Metastatic Liver Carcinoma in the Adrenal Gland (tissue), 2 donors: Measurements from ENCODE around the genes SLC15A4 and TMEM132D.

- PRO-cap, 2 experiments: no peak in any of the 2 experiments
Observed at GRCh38 chr12:124563123-124564385, 3.9 kb downstream of the NCOR2 start.

DNA sequence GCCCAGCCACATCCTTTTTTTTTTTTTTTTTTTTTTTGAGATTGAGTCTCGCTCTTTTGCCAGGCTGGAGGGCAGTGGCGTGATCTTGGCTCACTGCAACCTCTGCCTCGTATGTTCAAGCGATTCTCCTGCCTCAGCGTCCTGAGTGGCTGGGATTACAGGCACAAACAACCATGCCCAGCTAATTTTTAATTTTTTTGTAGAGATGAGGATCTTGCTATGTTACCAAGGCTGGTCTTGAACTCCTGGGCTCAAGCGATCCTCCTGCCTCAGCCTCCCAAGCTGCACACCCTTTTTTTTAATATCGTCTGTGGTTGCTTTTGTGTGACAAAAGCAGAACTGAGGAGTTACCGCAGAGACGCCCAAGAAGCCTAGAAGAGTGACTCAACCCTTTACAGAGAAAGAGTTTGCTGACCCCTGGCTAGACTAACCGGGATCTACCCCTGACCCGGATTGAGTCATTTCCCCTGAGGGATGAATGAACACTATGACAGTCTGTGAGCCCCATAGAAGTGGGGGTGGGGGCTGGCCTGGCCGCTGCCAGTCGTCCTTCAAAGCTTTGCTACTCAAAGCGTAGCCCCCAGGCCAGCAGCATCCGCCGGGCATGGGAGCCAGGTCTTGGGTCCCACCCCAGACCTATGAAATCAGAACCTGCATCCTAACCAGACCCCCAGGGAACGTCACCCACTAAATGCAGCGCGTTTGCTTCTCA lies 113.9 kb upstream of the NCOR2 start:
- PRO-cap, 2 experiments: no peak in any of the 2 experiments

- PRO-cap, 2 experiments: no peak in any of the 2 experiments
Observed at GRCh38 chr12:124694597-124695444, 127.4 kb upstream of the NCOR2 start.

DNA sequence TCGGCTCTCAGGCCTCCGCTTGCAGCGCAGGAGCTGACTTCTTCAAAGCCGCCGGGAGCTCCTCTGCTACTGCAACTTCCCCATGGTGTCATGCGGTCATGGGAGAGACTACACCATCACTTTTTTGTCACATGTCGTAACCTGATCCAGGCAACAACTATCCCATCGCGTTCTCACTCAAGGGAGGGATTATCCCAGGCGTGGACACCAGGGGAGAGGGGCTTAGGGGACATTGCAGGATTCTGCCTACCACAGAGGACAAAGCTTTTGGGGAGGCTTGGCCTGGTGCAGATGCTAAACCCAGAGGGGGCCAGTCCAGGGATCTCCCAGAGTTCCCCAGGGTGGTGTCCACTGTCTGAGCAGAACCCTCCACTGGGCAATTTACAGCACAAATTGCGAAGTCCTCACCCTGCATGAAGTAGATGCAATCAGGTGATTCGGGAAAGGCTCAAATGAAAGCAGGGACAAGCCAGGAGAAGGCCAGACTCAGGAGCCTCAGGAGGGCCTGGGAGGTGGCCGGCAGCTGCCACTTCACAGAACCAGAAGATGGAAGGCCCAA lies 129.1 kb downstream of the SCARB1 start:
- PRO-cap, 2 experiments: no peak in any of the 2 experiments

DNA sequence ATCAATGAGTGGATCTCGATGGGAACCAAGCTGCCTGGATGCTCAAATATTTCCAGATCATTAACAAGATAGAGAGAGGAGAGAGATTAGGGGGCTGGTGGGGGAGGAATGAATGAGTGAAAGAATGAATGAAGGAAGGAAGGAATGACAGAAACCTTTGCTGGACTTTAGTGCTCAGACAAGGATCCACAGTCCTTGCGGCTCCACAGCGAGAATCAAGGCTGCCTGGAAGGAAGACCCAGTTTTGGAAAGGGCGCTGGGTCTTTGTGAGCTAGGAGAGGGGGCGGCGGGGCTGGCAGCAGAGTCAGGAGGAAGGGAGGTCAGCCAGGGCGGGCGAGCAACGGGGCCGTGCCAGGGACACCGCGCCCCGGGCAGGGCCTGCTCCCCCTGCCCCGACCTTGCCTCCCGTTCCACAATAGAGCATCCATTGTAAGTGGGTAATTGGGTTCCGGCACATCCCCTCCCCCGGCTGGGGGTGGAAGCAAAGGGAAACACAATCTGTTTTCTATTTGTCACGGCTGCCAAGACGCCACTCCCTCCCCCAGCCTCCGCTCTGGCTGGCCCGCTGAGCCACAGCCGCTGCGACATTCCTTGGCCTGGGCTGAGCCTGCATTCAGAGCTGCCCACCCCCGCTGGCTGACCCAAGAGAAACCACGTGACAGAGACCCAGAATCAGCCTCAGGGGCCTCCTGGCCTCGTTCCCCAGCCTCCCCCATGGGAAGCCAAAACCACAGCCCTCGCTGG lies 117.9 kb downstream of the SCARB1 start:
- PRO-cap, 2 experiments: peak in 2 of 2 experiments; most common plus-strand start position 584 of the sequence (in 1); most common minus-strand start position 609 of the sequence (in 1)

GRCh38 chr12:124904601-124905542 lies 9.6 kb downstream of the UBC start:
- PRO-cap, 2 experiments: peak in 2 of 2 experiments; most common plus-strand start chr12:124904992 (in 1); most common minus-strand start chr12:124904887 (in 1)

GRCh38 chr12:124915180-124915572 lies 726 bp upstream of the UBC start:
- PRO-cap, 2 experiments: peak in 2 of 2 experiments; most common plus-strand start chr12:124915400 (in 2); most common minus-strand start chr12:124915303 (in 2)

GRCh38 chr12:124921629-124922350 lies 7.3 kb upstream of the UBC start:
- PRO-cap, 2 experiments: no peak in any of the 2 experiments

- PRO-cap, 2 experiments: no peak in any of the 2 experiments
Observed at GRCh38 chr12:124928098-124928999, 13.9 kb upstream of the UBC start.

GRCh38 chr12:125387182-125387785 lies 201.1 kb downstream of the TMEM132B start:
- PRO-cap, 2 experiments: peak in 2 of 2 experiments; most common minus-strand start chr12:125387301 (in 1)

GRCh38 chr12:126787240-126787733 lies 1479.7 kb upstream of the TMEM132C start:
- PRO-cap, 2 experiments: no peak in any of the 2 experiments

- PRO-cap, 2 experiments: no peak in any of the 2 experiments
Observed at GRCh38 chr12:126926309-126926770, 1340.6 kb upstream of the TMEM132C start.

- PRO-cap, 2 experiments: peak in 2 of 2 experiments; most common plus-strand start chr12:127060614 (in 1); most common minus-strand start chr12:127060369 (in 2)
Observed at GRCh38 chr12:127059990-127061017, 1206.7 kb upstream of the TMEM132C start.

DNA sequence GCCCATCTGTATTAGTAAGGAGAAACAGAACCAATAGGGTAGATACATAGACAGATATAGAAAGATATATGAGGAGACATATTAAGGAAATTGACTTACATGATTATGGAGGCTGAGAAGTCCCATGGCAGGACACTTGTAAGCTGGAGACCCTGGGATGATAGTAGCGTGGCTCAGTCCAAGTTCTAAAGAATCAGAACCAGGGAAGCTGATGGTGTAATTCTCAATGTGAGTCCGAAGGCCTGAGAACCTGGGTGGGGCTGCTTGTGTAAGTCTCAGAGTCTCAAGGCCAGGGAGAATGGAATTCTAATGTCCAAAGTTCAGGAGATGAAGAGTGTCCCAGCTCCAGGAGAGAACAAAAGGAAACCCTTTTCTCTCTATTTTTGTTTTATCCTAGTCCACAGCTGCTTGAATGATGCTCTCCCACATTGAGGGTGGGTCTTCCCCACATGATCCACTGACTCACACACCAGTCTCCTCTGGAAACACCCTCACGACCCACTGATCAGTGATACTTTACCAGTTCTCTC lies 1061.3 kb upstream of the TMEM132C start:
- PRO-cap, 2 experiments: no peak in any of the 2 experiments

- PRO-cap, 2 experiments: no peak in any of the 2 experiments
Observed at GRCh38 chr12:127898571-127899005, 368.4 kb upstream of the TMEM132C start.

- PRO-cap, 2 experiments: no peak in any of the 2 experiments
Observed at GRCh38 chr12:127944270-127944501, 322.8 kb upstream of the TMEM132C start.

GRCh38 chr12:128191312-128191628 lies 75.7 kb upstream of the TMEM132C start:
- PRO-cap, 2 experiments: no peak in any of the 2 experiments

GRCh38 chr12:128823051-128824242 lies at the start of gene SLC15A4:
Gene SLC15A4, minus strand, starts transcription at chr12:128823958.
- PRO-cap, 2 experiments: peak in 2 of 2 experiments; most common plus-strand start chr12:128824136 (in 2); most common minus-strand start chr12:128823983 (in 2)

DNA sequence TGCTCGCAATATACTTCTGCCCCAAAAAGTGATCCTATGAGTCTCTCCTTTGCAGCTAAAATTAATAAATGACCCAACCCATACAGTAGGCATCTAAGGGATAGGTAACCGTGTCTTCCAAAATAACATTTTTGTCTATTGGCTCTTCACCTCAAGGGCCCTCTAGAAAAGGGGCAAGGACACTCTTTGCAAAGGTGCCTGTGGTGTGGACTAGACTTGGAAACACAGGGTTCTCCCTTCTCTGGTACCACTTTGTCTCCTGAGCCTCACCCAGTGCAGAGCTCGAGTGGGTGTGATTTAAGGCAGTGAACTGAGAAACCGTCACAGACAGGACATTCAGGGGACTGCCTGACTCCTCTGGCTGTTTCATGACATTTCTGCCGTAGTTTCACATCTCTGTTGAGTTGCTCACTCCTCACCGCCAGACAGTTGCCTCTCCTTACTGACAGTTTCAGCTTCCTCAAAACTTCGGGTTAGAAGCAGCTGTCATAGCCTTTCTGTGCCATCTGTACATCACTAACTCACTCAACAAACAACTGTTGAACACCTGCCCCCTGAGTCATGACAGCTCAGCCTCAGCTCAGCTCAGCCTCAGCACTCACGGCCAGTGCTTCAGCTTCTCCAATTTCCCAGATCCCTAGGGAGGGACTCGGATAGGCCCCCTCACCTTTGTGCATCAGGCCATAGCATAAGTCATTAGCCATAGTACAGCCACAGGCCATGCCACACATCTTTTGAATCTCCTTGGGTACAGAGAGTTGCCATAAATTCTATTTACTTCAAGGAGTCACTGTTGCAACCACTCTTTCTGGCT lies 6.0 kb upstream of the SLC15A4 start:
- PRO-cap, 2 experiments: no peak in any of the 2 experiments

- PRO-cap, 2 experiments: no peak in any of the 2 experiments
Observed at GRCh38 chr12:129903759-129904614, at the start of gene TMEM132D. Gene TMEM132D, minus strand, starts transcription at chr12:129904025.